H4 (cell line): Measurements from ENCODE around the gene IYD.

GRCh38 chr6:149132241-149132907, 185.1 kb upstream of the TAB2 start:
- RAMPAGE, long total RNA: no peak

DNA sequence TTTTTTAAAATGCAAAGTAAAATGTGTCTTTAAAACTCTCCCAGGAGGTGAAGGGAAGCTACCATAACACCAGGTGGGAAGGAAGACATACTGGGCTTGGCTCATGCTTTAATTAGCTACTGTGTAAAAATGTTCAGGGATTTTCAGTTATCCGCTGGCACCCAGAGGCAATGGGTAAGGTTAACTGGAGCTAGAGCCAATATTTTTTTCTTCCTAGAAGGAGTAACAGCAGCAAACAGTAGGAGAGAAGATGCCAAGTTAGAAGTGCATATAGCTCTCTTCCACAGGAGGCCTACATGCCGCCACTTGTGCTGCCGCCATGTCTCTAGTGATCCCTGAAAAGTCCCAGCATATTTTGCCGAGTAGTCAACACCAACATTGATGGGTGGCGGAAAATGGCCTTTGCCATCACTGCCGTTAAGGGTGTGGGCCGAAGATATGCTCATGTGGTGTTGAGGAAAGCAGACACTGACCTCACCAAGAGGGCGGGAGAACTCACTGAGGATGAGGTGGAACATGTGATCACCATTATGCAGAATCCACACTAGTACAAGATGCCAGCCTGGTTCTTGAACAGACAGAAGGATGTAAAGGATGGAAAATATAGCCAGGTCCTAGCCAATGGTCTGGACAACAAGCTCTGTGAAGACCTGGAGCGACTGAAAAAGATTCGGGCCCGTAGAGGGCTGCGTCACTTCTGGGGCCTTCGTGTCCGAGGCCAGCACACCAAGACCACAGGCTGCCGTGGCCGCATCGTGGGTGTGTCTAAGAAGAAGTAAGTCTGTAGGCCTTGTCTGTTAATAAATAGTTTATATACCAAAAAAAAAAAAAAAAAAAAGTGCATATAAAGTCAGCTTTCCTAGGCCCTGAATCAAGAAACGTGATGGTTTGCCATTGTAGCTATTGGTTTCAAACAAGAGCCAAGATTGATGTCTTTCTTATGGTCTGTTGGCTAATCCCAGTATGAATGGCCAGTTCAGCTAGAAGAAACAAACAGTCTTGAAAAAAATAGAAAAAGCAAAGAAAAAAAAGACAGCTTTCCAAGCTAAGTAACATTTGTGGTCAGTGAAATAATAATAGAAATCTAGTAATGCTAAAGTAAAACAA, 27.9 kb downstream of the GINM1 start:
- RAMPAGE, long total RNA: no peak

GRCh38 chr6:149632648-149632936, 15.9 kb downstream of the KATNA1 start:
- RAMPAGE, long total RNA: no peak

- RAMPAGE, long total RNA: no peak
These were observed 31.3 kb upstream of the KATNA1 start for GRCh38 chr6:149679731-149680284.

GRCh38 chr6:149820454-149820975, 43.6 kb downstream of the LRP11 start:
- RAMPAGE, long total RNA: no peak

GRCh38 chr6:149823555-149824191, 40.5 kb downstream of the LRP11 start:
- RAMPAGE, long total RNA: no peak

- RAMPAGE, long total RNA: no peak
These were observed 96.2 kb upstream of the IYD start for GRCh38 chr6:150272471-150273175.

DNA sequence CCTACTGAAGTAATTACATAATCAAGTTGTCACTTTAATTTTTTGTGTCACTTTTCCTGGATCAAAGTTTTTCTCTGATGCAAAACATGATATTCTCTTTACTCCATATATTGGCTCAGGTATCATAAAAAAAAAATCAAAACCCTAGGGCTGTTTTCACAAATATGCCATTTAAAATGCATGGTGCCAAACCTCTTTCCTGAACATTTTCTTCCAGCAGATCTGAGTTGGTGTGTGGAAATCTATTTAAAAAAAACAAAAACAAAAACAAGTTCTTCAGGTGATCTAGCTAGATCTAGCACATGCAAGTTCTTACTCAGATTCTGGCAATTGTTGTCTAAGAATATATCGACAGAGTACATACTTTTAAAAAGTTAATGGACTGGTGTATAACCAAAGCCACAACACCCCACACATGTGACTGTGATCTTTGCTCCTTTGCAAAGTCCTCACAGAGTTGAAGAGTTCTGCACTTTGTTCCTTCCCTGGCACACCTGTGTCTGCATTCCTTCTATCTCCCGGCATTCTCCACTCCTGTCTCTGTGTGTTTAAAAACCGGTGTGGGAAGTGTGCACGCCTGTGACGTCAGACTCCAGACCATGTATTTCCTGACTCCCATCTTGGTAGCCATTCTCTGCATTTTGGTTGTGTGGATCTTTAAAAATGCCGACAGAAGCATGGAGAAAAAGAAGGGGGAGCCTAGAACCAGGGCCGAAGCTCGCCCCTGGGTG, at the start of gene IYD:
IYD (plus strand) TSS at position 580 of the 731 bp plus-strand sequence.
- RAMPAGE, long total RNA: no peak

GRCh38 chr6:150640974-150641295, 41.2 kb downstream of the PLEKHG1 start:
- RAMPAGE, long total RNA: no peak

- RAMPAGE, long total RNA: no peak
These were observed 86.2 kb downstream of the PLEKHG1 start for GRCh38 chr6:150685849-150686420.

DNA sequence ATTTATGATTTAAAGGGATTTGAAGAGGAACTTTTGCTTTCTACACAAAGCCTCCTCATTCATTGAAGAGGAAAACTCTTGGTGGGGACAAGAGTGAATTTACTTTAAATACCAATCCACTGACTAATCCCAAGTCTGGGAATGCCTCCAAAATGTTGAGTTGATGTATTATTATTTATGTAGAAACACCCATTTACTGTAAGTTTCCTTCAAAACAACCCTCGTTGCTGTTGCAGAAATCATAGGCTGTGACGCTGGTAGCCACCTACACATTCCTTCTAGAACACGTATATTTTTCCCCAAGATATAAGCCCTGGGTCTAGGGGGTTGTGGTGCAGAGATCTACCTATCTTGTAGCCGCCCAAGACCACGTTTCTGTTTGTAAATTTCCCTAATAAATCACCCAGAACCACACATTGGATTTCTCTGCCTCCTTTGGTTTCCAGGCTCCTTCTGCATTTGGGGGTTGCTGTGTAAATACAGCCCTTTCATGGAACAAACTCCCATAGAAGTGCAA, 7.9 kb upstream of the MTHFD1L start:
- RAMPAGE, long total RNA: no peak

- RAMPAGE, long total RNA: no peak
These were observed 815 bp downstream of the MTHFD1L start for GRCh38 chr6:150866138-150866895.

- RAMPAGE, long total RNA: no peak
These were observed 16.6 kb downstream of the MTHFD1L start for GRCh38 chr6:150881876-150882747.

DNA sequence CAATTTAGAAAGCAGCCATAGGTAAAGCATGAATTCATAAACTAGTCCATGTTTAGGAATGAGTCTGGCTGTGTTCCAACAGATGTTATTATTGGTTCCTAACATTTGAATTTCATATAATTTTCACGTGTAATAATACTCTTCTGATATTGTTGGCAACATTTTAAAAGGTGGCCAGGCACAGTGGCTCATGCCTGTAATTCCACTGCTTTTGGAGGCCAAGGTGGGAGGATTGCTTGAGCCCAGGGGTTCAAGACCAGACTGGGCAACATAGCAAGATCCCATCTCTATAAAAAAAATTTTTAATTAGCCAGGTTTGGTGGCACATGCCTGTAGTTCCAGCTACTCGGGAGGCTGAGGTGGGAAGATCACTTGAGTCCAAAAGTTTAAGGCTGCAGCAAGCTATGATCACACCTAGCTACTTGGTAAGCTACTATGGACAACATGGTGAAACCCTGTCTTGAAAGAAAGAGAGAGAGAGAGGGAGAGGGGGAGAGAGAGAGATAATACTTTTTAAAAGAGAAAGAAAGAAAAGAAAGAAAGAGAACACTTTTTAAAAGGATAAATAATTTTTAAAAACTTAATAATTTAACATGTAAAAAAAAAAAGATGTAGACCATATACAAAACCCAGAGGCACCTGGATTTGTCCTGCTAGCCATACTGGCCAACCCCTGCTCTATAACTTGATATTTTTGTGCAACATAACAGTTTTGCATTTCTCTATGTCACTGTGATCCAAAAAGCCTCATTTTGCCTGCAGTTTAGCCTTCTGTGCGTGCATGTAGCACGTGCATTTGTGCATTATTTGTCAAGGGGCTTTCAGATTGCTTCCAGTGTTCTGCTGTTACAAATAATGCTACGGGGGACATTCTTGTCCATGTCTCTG, 116.4 kb downstream of the MTHFD1L start:
- RAMPAGE, long total RNA: no peak

GRCh38 chr6:151060078-151060832, 179.5 kb upstream of the AKAP12 start:
- RAMPAGE, long total RNA: no peak

DNA sequence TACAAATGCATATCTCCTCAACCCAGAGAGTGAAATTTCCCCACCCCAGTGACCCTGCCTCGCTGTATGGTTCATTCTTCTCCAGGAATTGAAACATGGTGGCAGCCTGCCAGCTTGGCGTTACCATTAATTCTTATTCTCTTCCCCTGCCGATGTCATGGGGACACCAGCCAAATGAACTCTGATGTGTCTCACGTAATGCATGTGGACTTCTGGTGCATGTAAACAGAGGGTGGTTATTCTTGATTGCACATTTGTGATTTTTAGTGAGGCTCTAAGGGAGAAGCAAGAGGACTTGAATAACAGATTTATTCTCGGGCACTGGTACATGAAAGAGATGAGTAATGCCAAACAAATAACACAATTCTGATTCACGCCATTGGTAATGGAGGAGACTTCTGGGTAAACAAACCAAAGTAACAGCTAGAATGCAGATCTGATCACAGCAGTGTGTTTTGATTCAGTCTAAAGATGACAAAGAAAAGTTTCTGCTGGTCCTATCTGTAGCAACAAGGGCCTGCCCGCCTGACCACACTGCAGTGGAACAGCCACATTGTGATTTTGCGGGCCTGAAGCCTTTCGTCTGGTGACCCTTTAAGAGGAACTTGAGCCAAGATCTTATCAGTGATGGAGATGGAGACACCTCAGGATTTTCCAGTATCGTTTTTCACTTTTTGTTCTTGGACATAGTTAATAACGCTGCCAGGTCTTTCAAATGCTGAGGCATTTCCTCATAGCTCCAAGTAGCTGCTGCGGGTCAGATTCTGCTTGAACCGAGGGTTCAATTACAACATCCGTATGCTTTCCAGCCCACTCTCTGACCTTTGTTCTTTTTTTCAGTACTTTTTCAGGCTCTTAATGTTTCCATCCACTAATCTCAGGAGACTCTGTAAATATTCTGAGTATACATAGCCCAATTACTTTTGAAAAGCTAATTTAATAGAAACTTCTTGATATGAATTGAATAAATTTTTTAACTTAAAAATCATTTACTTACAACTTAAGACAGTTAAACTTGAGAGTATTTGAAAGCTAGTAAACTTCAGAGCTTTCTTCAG, 171.7 kb upstream of the AKAP12 start:
- RAMPAGE, long total RNA: no peak

GRCh38 chr6:151228995-151229802, 10.6 kb upstream of the AKAP12 start:
- RAMPAGE, long total RNA: no peak

GRCh38 chr6:151291355-151292071, 51.7 kb downstream of the AKAP12 start:
- RAMPAGE, long total RNA: no peak

DNA sequence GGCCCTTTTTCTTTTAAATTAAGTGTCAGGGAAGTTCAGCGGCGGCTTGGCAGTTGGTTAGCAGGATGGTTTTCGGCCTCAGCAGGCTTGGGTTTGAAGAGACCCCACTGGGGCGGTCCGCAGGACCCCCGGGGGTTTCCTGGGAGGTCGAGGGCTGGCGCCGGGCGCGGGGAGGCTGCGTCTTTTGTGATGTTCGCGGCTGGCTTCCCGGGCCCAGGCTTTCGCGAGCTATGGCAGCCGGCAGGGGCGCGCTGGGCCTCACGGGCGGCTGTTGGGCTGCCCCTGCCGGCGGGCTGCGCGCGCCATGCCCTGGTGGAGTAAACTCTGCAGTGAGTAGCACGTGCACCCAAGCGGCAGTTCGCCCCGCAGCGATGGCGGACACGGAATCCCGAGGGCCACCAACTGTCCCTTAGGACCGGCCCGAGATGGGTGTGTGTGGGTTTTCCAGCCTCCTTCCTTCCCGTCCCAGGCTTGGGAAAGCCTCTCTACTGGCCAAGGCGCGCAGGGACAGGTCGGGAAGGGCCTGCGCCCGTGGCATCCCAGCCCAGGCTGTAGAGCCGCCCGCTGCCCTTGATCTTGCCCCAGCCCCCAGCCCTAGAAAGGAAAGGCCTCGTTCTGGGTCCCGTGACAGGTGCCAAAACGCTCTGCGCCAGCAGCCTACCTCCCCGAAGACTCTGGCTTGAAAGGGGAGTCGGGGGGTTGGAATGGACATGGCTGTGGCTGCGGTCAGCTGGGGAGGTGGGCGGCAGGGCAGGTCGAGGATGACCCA, 49.8 kb downstream of the ZBTB2 start:
- RAMPAGE, long total RNA: no peak

- RAMPAGE, long total RNA: no peak
These were observed 42.4 kb downstream of the ZBTB2 start for GRCh38 chr6:151348607-151349786.